Measurements from ENCODE around the genes ZNF595, ZNF141 and IDUA.

DNA sequence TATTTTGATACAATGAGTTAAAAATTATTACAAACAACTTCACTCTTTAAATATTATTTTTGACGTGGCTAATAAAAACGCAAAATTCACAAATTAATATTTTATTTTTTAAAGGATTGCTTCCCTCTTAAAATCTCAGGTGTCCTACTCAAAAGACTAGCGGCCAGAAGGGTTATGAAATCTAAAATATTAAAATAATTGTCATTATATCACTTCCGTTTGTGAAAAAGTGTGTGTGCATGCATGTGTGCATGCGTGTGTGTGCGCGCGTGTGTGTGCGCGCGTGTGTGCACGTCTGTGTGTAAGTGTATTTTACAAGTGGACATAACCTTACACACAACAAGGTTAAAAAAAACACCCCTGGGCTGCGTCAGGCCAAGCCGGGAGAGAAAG lies 390 bp upstream of the ZNF595 start:
- PRO-cap: no peak

- PRO-cap: unidirectional peak, plus-strand start at chr4:53340
Measured at GRCh38 chr4:53228-53624, at the start of gene ZNF595. ZNF595 (plus strand) TSS chr4:53321.

- PRO-cap: bidirectional peak, plus-strand start at chr4:337836, minus-strand start at chr4:337631
Measured at GRCh38 chr4:337739-338439, at the start of gene ZNF141. ZNF141 (plus strand) TSS chr4:337814.

- PRO-cap: no peak
Measured at GRCh38 chr4:477612-478479, 21.1 kb downstream of the ZNF721 start.

- PRO-cap: no peak
Measured at GRCh38 chr4:574763-575769, 1.0 kb downstream of the TMEM271 start.

DNA sequence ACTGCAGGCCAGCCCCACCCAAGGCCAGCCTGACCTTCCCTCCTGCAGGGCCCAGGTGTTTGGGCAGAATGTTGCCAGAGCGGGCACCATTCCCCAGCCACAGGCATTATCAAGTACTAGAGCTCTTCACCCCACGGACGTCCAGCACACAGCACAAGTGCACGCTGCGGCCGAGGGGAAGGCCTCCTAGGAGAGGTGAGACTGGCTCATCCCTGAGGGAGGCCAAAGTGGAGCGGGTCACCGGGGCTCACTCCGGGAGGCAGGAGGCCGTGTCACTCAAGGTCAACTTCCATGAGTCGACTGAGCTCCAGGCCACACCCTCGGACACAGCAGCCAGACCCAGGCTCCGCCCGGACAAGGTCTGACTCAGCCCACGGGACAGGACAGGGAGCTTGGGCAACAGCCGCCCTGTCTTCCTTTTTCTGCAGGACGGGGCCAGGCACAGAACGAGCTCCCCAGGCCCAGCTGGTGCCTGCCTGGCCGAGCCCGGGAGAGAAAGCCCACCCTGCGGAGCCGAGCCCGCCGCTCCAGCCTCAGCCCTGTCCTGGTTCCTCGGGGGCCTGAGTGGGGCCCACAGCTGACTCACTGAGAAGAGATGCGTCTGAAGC lies 1.8 kb downstream of the SLC49A3 start:
- PRO-cap: bidirectional peak, plus-strand start at position 427 of the sequence, minus-strand start at position 293 of the sequence

GRCh38 chr4:710101-710852 lies 4.6 kb downstream of the PCGF3 start:
- PRO-cap: no peak

- PRO-cap: no peak
Measured at GRCh38 chr4:726063-726527, 20.5 kb downstream of the PCGF3 start.

- PRO-cap: no peak
Measured at GRCh38 chr4:734747-735017, 29.1 kb downstream of the PCGF3 start.

DNA sequence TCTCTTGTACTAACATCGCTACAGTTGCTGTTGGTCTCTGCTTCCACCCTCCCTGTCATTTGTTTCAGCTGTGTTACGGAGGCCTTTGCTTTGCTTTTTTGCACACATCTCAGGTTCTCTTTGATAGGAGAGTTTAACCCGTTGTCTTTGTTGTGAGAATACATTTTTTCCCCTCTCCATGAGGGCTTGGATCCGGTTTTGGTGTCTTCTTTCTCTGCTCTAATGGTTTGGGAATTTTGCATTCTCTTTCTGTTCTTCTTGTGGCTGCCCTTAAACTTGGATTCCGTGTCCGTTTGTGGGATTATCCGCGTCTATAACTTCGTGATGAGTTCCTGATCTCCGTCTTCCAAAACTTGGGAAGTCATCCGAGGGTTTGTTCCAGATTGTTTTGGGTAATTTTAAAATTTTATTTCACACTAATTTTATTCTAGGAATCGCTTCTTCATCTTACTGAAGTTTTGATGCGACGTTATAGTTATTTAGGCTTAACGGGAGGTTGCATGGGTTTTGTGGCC lies 45.3 kb downstream of the PCGF3 start:
- PRO-cap: no peak

DNA sequence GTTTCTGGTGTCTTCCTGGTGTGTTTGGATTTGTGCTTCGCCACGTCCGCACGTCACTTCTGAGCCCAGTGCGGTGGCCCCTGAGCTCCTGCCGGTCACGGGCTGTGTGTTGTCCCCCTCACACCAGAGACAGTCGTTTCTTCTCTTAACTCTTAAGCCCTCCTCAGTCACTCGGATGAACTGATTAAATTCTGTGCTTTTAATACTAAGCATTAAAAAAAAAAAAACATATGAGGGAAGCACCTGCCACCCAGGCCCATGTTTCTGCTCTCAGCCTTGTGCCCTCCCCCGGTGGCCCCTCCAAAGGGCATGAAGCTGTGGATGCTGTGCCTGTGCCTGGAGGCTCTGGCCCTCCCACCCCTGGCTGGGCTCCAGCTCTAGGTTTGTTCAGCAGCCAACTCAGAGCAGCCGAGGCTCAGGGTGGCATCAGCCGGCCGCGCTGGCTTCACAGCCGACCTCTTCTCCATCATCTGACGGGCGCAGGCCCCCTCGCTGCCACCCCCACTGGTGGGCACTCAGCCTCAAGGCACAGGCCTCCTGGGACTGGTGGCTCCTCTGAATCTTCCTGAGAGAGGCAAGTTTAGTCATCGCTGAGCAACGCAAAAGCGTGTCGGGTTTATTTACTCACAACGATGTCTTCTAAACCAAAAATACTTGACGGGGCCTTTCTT lies 45.9 kb downstream of the PCGF3 start:
- PRO-cap: no peak

DNA sequence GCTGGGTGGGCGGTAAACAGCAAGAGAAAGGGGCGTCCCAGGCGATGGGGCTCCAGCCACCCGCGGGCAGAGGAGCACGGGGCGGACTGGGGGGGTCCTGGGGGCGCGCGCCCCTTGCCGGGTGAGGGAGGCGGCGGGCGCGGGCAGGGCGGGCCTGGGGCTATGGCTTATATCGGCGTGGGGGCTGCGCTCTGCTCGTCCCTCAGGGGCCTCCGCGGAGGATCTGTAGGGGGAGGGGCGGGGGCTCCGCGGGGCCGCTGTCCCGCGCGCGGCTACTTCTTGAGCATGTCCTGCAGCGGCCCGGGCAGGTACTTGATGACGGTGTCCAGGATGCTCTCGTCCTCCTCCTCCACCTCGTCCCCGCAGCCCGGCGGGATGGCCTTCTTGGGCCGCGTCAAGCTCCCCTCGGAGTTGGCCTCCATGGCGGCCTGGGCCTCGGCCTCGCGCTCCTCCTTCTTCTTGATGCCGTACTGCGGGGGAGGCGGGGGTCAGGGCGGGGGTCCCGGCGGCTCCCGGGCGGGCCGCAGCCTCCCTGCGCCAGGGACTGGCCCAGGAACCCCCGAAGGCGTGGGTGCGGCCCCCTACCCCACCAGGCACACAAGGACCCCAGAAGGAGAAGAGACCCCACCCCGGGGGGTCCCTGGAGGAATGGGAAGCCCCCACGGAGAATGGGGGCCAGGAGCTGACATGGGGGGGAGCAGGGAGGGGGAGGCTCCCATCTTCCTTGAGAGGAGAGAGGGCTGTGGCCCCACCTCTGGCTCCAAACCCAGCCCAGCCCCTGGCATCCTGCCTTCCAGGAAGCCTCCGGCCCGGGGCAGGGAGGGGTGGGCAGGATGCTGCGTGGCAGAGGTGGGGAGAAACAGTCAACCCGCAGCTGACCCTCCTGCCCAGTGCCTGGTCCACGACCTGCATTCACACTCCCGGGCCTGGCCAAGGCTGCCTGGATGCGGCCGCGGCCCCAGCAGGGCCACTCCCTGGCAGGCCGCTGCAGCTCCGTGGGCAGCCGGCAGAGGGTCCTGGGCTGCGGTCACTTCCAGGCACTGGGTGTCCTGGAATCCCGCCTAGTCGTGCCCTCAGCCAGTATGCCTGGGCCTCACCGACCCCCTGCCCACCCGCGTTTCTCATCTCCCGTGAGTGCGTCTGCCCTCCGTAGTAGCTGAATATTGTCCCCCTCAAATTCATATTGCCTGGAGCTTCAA lies 39.3 kb downstream of the CPLX1 start:
- PRO-cap: bidirectional peak, plus-strand start at position 890 of the sequence, minus-strand start at position 773 of the sequence

- PRO-cap: no peak
Measured at GRCh38 chr4:830535-830997, 4.6 kb upstream of the CPLX1 start.

- PRO-cap: no peak
Measured at GRCh38 chr4:889406-889675, 42.8 kb downstream of the GAK start.

- PRO-cap: no peak
Measured at GRCh38 chr4:891421-892201, 40.5 kb downstream of the GAK start.

DNA sequence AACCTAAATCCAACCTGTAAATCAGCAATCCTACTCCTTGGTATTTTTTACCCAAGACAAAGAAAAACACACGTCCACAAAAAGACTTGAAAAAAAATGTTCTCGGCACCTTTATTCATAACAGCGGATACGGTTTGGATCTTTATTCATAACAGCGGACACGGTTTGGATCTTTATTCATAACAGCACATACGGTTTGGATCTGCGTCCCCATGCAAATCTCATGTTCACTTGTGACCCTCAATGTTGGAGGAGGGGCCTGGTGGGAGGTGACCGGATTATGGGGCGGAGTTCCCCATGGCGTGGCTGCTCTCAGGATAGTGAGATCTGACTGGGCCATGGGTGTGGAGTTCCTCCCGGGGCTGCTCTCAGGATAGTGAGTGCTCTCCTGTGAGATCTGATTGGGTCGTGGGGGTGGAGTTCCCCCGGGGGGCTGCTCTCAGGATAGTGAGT lies 7.7 kb downstream of the GAK start:
- PRO-cap: no peak

- PRO-cap: no peak
Measured at GRCh38 chr4:968853-969261, 4.5 kb downstream of the DGKQ start.

DNA sequence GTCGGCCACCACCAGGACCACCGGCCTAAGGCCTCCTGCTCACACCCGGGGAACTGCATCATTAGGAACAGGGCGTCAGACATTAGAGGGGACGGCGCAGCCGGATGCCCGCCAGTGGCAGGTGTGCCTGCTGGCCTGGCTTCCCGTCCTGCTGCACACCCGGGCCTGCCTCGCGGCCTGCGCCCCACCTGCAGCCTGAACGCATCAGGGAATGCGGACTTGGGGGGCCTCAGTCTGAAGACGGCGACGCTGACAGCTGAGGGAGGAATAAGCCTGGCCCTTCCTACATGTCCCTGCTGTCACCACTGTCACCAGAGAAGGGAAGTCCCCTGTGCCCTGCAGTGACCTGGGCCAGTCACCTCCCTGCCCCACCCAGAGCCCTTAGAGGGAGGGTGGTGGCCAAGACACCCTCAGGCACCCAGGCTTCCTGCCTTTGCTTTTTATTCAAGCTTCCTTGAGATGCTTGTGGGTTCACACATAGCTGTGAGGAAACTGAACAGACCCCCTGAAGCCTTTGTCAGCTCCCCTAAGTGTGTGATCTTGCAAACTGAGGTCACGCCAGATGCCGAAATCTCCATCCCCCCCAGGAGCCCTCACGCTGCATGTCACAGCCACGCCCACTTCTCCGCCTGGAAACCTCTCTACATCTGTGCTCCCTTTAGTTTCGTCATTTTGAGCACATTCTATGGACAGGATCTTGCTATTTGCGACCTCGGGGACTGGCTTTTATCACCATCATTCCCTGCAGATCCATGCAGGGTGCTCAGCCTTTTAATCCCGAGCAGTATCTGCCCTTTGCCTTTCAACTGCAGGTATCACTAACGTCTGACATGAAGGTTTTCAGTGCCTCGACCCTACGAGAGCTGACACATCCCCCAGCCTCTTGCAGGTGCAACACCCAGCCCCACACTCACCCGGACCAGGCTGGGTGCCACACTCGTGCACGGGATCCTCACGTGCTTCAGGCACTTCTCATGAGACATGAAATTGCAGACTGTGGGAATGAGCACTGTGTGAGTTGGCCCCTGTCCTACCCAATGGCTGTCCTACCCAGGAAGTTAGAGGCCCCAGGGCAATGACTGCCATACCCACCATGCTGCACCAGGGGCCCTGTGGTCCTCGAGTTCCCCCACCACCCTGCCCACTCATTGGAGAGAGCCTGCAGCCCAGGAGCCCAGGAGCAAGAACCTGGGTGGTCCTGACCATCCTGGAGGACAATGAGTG lies 2.9 kb downstream of the DGKQ start:
- PRO-cap: no peak

DNA sequence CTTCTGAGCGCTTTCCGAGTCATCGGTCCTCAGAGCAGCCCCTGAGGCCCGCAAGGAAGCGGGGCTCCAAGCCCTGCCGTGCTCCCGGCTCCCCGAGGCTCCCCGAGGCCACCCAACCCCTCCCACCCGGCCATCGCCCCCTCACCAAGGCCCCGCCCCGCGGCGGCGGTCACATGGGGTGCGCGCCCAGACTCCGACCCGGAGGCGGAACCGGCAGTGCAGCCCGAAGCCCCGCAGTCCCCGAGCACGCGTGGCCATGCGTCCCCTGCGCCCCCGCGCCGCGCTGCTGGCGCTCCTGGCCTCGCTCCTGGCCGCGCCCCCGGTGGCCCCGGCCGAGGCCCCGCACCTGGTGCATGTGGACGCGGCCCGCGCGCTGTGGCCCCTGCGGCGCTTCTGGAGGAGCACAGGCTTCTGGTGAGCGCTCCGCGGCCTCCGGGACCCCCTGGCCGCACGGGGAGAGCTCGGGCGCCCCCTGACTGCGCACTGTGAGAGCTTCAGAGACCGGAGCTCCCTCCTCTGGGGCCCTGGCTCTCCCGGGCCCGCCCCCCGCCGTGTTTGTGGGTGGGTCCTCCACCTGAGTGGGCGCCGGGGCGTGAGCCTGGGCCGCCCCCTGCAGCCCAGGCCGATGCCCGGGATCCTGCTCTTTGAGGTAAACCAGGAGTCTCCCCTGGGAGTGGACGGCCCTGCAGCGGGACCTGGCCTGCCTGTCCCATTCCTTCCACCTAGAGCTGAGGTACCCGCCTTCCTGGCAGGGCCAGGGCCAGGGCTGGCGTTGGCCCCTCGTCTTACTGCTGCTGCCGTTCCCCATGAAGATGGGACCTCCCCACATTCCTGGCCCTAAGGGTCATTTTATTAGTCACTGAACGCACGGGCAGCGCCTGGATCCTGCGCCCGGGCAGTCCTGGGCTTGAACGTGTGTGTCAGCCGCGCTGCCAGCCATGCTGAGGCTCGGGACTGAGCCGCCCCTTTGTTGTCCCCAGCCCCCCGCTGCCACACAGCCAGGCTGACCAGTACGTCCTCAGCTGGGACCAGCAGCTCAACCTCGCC lies at the start of gene IDUA:
TSS of gene IDUA (plus strand) at position 216 of the 1,047 bp plus-strand sequence.
- PRO-cap: bidirectional peak, plus-strand start at position 216 of the sequence, minus-strand start at position 80 of the sequence; unidirectional peak, minus-strand start at position 485 of the sequence

GRCh38 chr4:992412-993207 lies 594 bp downstream of the SLC26A1 start:
- PRO-cap: no peak